Lower leg skin (tissue), 2 donors: ENCODE measurements around a stretch of chr11.

DNA sequence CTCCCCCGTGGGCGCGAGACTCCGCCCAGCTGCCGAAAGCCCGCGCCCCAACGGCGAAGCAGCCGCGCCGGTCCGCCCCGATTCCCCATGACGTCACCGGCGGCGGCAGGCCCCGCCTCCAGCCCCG lies 145 bp upstream of the TEAD1 start:
- PRO-cap = no peak
- RAMPAGE, long total RNA, 2 experiments = no peak in any of the 2 experiments

- PRO-cap = no peak
- RAMPAGE, long total RNA, 2 experiments = no peak in any of the 2 experiments
These were observed 72.3 kb downstream of the TEAD1 start for GRCh38 chr11:12746533-12746932.

- PRO-cap = no peak
- RAMPAGE, long total RNA, 2 experiments = start-site peak on the plus strand in 1 of 2 experiments, at chr11:12786016-12786122 at its widest, 7 reads per replicate
These were observed 111.8 kb downstream of the TEAD1 start for GRCh38 chr11:12785719-12786724.

GRCh38 chr11:12838529-12839092 lies 164.4 kb downstream of the TEAD1 start:
- PRO-cap = no peak
- RAMPAGE, long total RNA, 2 experiments = no peak in any of the 2 experiments

GRCh38 chr11:12845538-12846471 lies 163.3 kb upstream of the RASSF10 start:
- PRO-cap = no peak
- RAMPAGE, long total RNA, 2 experiments = no peak in any of the 2 experiments

GRCh38 chr11:12862607-12863108 lies 146.5 kb upstream of the RASSF10 start:
- PRO-cap = no peak
- RAMPAGE, long total RNA, 2 experiments = no peak in any of the 2 experiments

DNA sequence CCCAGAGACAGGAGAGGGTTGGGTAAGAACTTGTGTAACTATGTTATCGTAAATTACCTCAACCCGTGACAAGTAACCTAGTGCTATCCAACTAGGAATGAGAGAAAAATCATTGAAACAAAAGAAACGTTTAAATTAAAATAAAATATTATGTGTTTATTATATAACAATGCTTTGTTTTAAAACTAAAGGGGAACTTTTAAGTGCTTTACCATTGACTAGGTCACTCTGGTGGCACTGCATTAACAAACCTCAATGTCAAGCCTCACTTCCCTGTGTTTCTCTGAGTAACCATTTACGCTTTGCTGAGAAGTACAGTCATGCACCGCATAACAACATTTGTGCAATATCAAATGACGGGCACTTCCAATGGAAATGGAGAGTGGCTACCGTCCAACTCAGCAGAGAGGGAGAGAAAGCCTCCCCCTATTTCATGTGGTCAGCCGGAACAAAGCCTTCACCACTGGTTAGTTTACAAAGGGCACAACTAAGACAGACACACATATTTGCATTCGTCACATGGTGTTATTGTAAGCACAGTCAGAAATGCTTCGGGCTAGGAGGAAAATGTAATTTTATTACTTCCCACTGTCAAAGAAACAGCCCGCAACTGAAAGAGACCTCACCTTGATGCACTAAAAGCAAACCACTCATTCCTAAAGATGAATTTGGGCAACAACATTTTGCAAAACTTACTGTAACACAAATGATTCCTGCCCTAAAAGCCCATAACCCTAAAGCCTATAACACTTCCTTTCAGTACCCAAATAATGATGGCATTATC lies 117.3 kb downstream of the RASSF10 start:
- PRO-cap = no peak
- RAMPAGE, long total RNA, 2 experiments = no peak in any of the 2 experiments

GRCh38 chr11:13216369-13216791 lies 61.2 kb upstream of the BMAL1 start:
- PRO-cap = no peak
- RAMPAGE, long total RNA, 2 experiments = no peak in any of the 2 experiments

DNA sequence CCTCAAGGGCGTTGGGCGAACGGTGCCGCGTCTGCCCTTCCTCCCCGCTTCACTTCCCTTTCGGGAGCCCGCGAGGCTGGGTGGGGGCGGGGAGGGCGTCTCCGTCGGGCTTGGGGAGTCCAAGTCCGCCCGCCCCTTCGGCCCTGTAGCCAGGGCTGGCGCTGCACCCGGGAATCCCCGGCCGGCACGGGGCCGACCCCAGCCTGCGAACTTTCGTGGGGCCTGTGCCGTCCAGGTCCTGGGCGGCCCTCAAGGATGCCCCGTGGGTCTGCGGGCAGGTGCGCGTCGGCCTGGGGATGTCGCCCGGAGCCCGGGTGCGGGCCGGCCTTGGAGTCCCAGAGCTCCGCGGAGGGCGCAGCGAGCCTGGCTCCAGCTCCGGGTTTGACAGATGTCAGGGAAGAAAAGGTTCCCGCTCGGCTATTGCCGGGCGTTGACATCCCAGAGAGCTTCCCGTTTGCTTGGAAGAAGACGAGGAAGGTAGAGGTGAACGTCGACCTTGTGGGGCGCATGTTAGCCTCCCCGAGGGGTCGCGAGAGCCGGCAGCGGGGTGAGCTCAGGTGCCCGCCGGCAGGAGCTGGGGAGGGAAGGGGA lies 920 bp downstream of the BMAL1 start:
- PRO-cap = unidirectional peak, minus-strand start at position 68 of the sequence
- RAMPAGE, long total RNA, 2 experiments = no peak in any of the 2 experiments

GRCh38 chr11:13680356-13680886 lies 12.0 kb downstream of the FAR1 start:
- PRO-cap = no peak
- RAMPAGE, long total RNA, 2 experiments = no peak in any of the 2 experiments

- PRO-cap = no peak
- RAMPAGE, long total RNA, 2 experiments = no peak in any of the 2 experiments
These were observed 25.2 kb downstream of the PDE3B start for GRCh38 chr11:14668716-14669345.

DNA sequence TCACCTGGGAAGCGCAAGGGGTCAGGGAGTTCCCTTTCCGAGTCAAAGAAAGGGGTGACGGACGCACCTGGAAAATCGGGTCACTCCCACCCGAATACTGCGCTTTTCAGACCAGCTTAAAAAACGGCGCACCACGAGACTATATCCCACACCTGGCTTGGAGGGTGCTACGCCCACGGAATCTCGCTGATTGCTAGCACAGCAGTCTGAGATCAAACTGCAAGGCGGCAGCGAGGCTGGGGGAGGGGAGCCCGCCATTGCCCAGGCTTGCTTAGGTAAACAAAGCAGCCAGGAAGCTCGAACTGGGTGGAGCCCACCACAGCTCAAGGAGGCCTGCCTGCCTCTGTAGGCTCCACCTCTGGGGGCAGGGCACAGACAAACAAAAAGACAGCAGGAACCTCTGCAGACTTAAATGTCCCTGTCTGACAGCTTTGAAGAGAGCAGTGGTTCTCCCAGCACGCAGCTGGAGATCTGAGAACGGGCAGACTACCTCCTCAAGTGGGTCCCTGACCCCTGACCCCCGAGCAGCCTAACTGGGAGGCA lies 72.6 kb downstream of the PDE3B start:
- PRO-cap = no peak
- RAMPAGE, long total RNA, 2 experiments = no peak in any of the 2 experiments

- PRO-cap = no peak
- RAMPAGE, long total RNA, 2 experiments = no peak in any of the 2 experiments
These were observed 4.0 kb downstream of the CYP2R1 start for GRCh38 chr11:14887943-14888499.

DNA sequence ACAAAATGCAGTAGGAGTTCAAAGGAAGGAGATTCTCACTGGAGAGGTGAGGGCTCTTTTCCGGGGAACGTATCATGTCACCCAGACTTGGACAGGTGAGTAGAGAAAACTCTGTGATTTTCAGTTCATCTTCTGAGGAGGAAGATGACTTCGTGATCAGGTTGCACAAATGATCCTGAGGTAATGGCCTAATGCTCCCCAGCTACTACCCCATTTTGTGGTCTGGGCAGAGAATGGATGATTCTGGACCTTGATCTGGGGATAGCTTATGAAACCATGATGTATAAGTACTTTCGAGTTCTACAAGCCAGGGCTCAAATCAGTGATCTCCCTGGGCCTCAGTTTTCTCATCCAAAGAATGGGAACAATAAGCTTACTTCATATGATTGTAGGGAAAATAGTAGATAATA lies 319.2 kb downstream of the INSC start:
- PRO-cap = no peak
- RAMPAGE, long total RNA, 2 experiments = no peak in any of the 2 experiments

DNA sequence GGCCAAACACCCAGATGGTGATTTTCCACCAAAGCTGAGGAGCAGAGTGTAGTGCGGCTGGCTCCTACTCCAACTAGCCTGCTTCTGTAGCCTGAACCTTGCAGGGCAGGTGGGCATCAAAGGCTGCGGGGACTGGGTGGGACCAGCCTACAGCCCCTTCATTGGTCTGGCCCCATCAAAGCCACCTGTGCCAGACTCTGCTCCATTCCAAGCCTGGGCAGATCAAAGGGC lies 582.7 kb downstream of the INSC start:
- PRO-cap = no peak
- RAMPAGE, long total RNA, 2 experiments = no peak in any of the 2 experiments

- PRO-cap = no peak
- RAMPAGE, long total RNA, 2 experiments = no peak in any of the 2 experiments
These were observed 556.2 kb downstream of the SOX6 start for GRCh38 chr11:15800065-15800584.

DNA sequence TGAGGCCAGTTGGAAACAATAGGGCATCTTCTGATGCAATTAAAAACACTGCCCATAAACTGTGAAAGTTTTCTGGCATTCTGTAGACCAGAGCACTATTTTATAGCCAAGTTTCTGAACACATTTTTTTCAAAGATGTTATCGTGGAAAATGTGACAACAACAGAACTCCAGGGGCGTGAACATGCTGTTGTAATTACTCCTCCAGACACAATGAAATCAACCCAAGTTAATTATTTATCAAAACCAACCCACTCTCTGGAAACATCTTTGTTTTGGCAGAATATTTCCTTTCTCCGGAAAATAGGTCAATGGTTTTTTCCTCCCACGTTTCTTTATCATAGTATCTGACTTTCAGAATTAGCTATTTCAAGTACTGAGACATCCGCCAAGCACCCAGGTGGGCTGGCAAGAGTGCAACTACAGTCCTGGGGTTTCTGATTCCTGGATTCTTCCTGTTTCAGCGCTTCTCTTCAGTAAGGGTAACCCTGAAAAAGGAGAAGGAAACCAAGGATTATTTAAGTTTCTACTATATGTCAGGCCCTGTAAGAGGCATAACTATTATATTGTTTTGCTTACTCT lies 537.9 kb downstream of the SOX6 start:
- PRO-cap = no peak
- RAMPAGE, long total RNA, 2 experiments = no peak in any of the 2 experiments

GRCh38 chr11:16739209-16739926 lies 921 bp downstream of the C11orf58 start:
- PRO-cap = no peak
- RAMPAGE, long total RNA, 2 experiments = no peak in any of the 2 experiments

DNA sequence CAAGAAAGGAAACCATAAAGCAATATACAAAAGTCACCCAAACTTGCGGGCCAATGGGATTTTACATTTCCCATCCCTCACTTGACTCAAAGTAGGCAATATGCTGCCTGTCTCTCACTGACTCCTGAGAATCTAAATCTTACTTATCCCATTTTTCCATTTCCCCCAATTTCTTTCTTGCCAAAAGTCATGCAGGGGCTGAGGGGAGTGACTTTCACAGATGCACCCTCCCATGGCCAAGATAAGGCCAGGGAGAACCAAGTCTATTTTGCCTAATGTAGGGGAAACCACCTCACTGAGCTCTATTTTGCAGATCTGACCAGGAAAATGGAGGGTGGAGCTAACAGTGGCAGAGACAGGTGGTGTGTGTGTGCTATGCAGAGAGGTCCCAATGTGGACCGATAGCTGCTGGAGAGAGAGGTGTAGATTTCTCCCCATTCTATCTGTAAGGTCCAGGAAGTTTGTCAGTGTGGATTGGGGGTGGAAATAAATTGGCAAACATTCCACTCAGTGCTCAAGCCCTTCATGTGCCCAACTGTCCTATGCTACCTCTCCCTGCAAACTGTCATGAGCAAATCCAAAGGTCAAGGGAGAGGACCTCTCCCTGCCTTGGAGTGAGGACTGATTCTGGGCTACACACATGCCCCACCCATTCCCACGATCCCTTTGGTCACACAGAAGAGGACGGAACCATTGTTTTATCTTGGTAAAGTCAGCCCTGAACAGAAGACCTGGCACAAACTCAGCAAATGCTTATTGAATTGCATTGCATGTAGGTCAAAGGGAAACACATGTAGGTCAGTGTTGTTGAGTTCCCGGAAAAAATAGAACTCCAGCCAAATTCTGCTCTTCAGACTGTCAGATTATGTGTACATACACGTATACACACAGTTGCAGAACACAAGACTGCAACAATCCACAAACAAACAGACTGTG lies 65.8 kb downstream of the C11orf58 start:
- PRO-cap = no peak
- RAMPAGE, long total RNA, 2 experiments = no peak in any of the 2 experiments

DNA sequence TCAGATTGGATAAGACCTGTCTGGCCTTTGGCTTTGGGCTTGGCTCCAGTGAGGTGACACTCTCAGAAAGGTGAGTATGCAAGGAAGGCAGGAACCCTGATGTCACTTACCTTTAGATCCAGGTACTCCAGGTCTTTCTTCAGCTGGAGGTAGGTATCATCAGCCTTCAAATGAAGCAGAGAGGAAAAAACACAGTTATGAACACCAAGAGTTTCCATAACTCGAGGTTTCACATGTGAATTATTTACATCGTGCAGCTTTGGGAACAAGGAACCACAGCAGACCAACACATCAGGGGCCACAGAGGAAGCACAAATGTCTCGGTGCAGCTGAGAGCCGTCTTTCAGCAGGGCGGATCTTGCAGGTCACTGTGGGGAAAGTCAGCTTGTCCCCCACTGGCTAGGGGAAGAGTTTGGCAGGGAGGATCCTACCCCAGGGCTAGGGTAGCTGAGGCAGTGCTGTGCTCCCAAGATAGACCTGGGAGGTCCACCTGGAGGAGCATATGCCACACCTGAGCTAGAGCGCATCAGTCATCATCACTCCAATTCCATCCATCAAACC lies 74.6 kb downstream of the C11orf58 start:
- PRO-cap = no peak
- RAMPAGE, long total RNA, 2 experiments = no peak in any of the 2 experiments